Measurements from ENCODE around the gene ESPL1.

GRCh38 chr12:52650243-52650970 lies 1.6 kb downstream of the KRT2 start:
- PRO-cap, 3 experiments, result peak in 1 of 3 experiments; most common plus-strand start chr12:52650655 (in 1)
- RAMPAGE, long total RNA, 2 experiments, result no peak in any of the 2 experiments
- RRBS, result no CpG with 5 or more reads among the region's 13 CpGs

DNA sequence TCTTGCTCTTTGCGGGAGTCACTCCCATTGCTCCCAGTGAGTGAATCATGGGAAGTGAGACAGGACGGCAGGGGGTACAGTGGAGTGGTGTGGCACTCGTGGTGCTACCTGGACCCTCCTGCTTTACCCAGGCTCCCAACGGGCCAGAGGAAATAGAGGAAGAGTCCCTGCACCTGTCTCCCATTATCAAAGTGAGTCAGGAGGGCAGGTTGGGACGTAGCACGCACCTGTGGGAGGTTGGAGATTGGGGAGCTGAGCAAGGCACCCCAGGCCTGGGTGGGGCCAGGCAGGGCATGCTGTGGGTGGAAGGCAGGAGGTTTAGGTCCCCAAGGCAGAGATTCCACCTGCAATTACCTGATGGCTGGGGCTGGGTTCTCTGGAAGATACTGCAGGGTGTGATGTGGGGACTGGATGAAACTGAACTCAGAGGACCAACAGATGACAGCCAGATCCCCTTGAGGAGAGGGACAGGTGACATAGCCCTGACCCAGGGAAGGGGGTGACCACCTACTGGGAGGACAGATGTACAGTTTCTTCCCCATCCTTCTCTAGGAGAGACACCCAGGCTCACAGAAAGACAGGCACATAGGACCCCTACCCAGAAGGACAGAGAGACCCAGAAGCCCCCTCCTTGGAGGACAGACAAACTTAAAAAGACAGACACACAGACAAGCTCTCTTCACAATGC lies 1.6 kb upstream of the KRT8 start:
- PRO-cap, 3 experiments, result no peak in any of the 3 experiments
- RAMPAGE, long total RNA, 2 experiments, result no peak in any of the 2 experiments
- RRBS, result no CpG with 5 or more reads among the region's 6 CpGs

DNA sequence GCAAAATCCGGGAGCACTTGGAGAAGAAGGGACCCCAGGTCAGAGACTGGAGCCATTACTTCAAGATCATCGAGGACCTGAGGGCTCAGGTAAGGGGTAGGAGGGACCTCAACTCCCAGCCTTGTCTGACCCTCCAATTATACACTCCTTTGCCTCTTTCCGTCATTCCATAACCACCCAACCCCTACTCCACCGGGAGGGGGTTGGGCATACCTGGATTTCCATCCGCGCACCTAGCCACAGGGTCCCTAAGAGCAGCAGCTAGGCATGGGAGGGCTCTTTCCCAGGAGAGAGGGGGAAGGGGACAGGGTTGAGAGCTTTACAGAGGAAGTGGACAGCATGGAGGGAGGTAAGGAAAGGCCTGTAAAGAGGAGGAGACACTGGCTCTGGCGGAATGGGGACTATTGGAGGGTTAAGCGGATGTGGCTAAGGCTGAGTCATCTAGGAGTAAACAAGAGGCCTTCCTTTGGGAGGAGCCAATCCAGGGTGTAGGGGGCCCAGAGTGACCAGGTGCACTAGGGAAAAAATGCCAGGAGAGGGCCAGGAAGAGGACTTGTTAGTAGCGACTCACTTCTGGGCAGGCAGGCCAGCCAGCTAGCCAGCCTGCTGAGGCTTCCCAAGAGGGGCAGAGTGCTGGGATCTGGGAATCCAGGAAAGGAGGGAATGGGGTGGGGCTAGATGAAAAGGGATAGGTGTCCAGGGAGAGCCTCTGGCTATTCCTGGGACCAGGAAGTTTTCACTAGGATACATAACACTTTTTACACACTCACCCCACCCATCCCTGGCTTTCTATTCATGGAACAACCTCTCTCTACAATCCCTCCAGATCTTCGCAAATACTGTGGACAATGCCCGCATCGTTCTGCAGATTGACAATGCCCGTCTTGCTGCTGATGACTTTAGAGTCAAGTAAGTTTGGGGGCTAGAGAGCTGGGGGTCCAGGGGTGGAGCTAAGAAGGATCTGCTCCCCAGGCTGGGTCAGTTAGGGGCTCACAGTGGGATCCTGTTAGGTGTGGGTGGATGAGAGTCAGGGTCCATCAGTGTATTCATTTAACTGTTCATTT lies 916 bp downstream of the KRT18 start:
- PRO-cap, 3 experiments, result peak in 3 of 3 experiments; most common plus-strand start position 532 of the sequence (in 2); most common minus-strand start position 396 of the sequence (in 2)
- RAMPAGE, long total RNA, 2 experiments, result start-site peak on the minus strand in 2 of 2 experiments, centred at positions 322 to 361 of the sequence, 6 reads per replicate
- RRBS, result no CpG with 5 or more reads among the region's 13 CpGs

DNA sequence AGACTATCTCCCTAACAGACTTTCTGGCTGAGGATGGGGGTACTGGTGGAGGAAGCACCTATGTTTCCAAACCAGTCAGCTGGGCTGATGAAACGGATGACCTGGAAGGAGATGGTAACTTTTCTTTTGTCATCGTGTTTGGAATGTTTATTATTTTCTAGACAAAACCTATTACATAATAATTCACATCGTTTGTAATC lies 10.1 kb downstream of the EIF4B start:
- PRO-cap, 3 experiments, result no peak in any of the 3 experiments
- RAMPAGE, long total RNA, 2 experiments, result no peak in any of the 2 experiments
- RRBS, result no CpG with 5 or more reads among the region's 3 CpGs

DNA sequence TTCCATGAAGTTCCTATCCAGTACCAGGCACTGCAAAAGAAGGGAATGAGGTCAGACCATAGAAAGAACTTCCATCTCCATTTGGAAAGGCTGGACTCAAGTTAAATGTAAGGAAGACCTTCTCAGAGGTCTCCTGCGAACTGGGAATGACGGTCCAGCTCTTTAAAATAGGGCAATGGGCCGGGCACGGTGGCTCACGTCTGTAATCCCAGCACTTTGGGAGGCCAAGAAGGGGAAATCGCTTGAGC lies 3.9 kb upstream of the TNS2 start:
- PRO-cap, 3 experiments, result no peak in any of the 3 experiments
- RAMPAGE, long total RNA, 2 experiments, result no peak in any of the 2 experiments
- RRBS, result no CpG with 5 or more reads among the region's 6 CpGs

DNA sequence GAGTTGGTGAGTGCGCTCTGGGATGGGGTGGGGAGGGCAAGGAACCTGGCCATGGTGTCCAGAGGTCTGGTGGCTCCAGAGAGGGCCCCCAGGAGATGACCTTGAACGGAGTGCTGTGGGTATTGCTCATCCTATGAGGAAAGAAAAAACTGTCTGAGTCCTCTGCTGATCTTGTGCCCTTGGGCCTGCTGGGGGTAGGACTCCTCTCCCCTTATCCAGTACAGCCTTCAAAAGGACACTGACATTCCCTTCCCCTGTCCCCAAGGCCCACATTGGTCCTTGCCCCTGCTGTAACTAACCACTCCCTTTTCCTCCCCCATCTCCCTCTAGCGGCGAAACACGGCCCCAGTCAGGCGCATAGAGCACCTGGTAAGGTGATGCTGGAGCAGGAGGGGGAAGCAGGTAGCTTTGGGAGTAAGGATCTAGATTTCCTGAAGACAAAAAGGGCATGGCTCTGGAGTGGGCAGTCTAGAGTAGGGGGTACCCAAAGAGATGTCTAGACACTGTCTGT lies 3.6 kb downstream of the TNS2 start:
- PRO-cap, 3 experiments, result peak in 1 of 3 experiments; most common plus-strand start position 365 of the sequence (in 1); most common minus-strand start position 296 of the sequence (in 1)
- RAMPAGE, long total RNA, 2 experiments, result no peak in any of the 2 experiments
- RRBS, result no CpG with 5 or more reads among the region's 6 CpGs

GRCh38 chr12:53068644-53069154 lies 10.5 kb downstream of the SPRYD3 start:
- PRO-cap, 3 experiments, result no peak in any of the 3 experiments
- RAMPAGE, long total RNA, 2 experiments, result no peak in any of the 2 experiments
- RRBS, result no CpG with 5 or more reads among the region's 7 CpGs

GRCh38 chr12:53093900-53094441 lies 3.5 kb upstream of the IGFBP6 start:
- PRO-cap, 3 experiments, result peak in 1 of 3 experiments; most common plus-strand start chr12:53093996 (in 1)
- RAMPAGE, long total RNA, 2 experiments, result no peak in any of the 2 experiments
- RRBS, result no CpG with 5 or more reads among the region's 6 CpGs

DNA sequence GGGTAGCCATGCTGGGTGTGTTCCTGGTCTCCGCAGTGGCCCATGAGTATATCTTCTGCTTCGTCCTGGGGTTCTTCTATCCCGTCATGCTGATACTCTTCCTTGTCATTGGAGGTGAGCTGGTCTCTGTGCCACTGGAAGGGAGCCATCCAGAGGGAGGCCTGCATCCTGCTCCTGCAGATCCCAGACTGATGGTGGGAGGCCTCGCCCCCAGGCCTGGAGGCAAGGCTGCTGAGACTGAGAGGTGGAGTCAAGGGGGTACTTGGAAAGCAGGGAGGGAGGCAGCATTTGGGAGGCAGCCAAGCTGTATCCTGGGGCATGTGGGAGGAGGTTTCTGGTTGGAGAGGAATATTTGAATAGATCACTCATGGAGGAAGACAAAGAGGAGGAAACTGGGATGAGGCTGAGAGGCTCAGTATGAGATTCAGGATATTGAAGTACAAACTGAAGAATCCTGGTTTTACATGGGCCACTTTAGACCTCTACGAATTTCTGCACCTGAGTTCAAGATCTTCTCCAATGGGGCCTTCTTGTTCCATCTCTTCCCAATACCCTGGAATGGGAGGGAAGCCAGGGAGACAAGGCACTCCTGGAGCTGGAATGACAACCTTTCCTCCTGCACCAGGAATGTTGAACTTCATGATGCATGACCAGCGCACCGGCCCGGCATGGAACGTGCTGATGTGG lies 20.0 kb downstream of the SOAT2 start:
- PRO-cap, 3 experiments, result no peak in any of the 3 experiments
- RAMPAGE, long total RNA, 2 experiments, result no peak in any of the 2 experiments
- RRBS, result no CpG with 5 or more reads among the region's 9 CpGs

DNA sequence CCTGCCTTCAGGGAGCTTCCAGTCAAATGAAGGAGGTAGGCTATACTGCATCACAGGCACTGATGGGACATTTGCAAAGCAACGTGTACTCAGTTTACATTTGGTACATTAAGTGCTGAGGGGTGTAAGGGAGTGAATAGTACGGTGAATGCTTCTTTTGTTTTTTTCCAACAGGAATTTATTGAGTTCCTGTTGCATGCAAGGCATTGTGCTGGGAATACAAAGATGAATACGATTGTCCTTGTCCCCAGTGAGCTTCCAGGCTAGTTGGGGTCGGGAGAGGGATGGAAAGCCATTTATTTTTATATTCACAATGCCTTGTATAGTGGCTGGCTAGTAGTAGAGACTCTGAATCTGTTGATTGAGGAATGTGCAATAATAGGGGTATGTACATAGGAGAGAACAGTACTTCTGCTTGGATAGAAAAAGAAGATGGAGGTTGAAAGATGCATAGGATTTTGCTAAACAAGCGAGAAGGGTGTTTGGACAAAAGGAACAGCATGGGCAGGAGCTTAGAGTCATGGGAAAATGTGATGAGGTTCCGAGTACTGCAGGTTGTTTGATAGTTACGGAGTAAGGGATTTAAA lies 1.5 kb upstream of the CSAD start:
- PRO-cap, 3 experiments, result no peak in any of the 3 experiments
- RAMPAGE, long total RNA, 2 experiments, result no peak in any of the 2 experiments
- RRBS, result no CpG with 5 or more reads among the region's 7 CpGs

DNA sequence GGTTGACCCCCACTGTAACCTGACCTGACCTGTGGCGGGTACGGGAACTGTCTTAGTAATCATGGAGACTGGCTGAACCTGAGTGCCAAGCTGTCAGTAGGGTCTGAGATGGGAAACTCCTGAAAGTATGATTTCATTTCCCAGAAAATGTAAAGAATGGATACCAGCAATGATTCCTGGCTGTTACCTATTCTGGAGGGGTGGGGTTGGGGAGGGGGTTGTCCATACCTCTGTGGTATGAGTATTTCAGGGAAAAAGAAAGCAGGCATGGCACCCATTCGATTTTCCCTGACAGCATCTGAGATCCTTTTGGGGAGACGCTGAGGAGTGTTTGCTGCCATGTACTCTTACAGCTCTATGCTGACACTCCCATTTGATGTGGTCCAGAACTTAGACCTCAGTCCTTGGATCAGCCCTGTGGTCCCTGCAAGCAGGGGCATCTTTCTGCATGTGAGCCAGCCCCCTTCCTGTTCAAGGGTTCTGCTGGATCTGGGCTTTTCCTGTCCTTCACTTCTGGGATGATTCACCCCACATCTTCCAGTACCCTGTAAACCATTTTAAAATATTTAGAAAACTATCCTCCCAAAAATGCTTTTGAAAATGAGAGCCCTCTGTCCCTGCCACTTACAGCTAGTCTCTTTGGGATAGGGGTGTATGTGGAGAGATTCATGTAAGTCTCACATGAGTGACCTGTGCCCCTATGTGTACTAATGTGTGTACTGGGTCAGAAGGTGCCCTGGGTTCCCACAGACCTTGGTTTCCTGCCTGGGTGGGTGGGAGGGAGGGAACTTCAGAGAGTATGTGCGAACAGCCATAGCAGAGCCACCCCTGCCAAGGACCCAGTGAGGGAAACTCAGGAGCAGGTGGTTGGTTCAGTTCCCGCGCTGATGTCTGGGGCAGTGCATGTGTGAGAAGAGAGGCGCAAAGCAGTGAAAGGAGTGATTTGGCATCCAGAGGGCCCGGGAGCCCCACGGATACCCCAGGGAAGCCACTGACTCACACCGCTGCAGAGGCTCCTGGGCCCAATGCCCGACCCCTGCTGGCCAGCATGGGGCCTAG lies 8.9 kb upstream of the CSAD start:
- PRO-cap, 3 experiments, result no peak in any of the 3 experiments
- RAMPAGE, long total RNA, 2 experiments, result no peak in any of the 2 experiments
- RRBS, result no CpG with 5 or more reads among the region's 12 CpGs

DNA sequence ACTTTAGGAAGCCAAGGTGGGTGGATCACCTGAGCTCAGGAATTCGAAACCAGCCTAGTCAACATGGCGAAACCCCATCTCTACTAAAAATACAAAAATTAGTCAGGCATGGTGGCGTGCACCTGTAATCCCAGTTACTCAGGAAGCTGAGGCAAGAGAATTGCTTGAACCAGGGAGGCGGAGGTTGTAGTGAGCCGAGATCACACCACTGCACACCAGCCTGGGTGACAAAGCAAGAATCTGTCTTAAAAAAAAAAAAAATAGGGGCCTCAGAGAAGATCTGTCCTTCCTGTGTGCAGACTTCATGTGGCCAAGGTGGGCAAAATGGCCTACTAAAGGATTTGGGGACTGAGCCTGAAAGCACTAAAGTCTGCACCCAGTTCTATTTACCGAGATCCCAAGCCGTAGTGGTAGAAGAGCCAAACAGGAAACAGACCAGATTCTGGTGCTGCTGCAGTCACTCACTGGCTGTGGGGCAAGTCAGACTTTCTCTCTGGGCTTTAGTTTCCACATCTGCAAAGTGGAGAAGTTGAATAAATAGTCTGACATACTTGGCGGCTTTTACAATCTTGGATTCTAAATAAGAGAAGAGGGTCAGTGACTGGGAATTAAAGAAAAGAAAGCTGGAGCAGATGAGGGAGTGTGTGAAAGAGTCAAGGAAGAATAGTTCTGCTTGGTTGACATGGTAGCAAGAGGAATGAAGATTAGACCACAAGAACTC lies 6.2 kb downstream of the ITGB7 start:
- PRO-cap, 3 experiments, result no peak in any of the 3 experiments
- RAMPAGE, long total RNA, 2 experiments, result no peak in any of the 2 experiments
- RRBS, result no CpG with 5 or more reads among the region's 8 CpGs

GRCh38 chr12:53208984-53209496 lies 2.0 kb upstream of the ITGB7 start:
- PRO-cap, 3 experiments, result no peak in any of the 3 experiments
- RAMPAGE, long total RNA, 2 experiments, result no peak in any of the 2 experiments
- RRBS, result no CpG with 5 or more reads among the region's 7 CpGs

- PRO-cap, 3 experiments, result no peak in any of the 3 experiments
- RAMPAGE, long total RNA, 2 experiments, result no peak in any of the 2 experiments
- RRBS, result no CpG with 5 or more reads among the region's 5 CpGs
These were observed 8.1 kb downstream of the RARG start for GRCh38 chr12:53223983-53224311.

DNA sequence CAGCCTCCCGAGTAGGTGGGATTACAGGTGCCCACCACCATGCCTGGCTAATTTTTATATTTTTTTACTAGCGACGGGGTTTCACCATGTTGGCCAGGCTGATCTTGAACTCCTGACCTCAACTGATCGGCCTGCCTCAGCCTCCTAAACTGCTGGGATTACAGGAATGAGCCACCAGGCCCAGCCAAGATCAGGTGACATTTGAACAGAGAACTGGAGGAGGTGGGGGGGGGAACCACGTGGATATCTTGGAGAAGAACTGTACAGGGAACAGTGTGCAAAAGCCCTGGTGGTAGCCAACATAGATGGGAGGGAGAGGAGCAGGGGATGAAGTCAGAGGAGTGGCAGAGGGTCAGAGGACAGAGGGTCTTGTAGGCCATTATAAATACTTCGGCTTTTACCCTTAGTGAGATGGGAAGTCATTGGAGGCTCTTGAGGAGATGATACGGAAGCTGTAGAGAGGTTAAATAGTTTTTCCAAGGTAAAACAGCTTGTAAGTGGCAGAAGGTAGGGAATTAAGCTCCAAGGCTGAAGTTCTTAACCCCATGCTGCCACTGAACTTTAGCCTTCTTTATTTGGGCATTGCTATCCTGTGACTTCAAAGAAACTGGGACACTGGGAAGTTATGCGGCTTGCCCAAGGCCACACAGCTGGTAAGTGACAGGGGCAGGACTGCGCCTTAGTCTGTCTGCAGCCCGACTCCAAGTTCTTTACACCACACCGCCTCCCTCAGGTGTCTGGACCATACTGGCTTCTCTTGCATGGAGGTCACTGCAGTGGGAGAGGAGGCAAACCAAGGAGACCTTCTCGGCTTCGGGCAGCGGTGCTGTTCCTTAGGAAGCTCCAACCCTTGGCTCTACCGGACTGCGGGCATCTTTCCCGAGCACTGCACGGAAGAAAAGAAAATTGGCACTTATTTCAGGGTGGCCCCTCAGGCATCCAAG lies 651 bp upstream of the MFSD5 start:
- PRO-cap, 3 experiments, result peak in 3 of 3 experiments; most common plus-strand start position 302 of the sequence (in 2)
- RAMPAGE, long total RNA, 2 experiments, result no peak in any of the 2 experiments
- RRBS, result no CpG with 5 or more reads among the region's 18 CpGs

DNA sequence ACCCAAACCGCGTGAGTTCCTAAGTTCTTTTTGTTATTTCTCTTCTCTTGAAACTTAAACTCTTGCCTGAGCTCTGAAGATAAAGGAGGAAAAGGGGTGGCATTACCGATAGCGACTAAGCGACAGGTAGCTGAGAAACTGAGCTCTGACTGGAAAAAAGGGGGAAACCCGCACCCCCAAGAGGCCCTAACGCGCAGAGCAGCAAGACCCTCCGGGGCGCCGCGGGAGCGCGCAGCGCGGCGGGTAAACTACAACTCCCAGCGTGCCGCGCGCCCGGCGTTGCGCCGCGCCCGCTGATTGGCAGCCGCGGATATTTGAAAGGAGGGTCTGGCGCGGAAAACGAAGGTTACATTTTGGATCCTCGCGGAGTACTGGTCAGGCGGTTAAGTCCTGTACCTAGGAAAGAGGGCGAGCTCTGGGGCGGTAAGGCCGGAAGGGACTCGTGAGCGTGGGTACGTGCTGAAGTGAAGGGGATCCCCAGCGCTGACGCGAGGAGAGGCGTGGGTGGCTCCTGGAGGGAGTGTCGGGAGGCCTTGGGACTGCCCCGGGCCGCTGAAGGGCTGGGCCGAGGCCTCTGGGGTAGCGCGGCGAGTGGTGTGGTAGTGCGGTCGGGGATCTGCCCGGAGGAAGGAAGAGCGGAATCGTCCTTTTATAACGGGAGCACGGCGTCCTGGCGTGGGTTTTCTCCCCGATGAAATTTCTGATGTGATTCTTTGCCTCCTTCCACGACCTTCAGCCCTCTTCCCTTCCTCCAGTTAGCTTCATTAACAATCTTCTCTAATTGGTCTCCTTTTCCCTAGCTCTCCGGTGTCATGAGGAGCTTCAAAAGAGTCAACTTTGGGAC lies at the start of gene ESPL1:
ESPL1 (plus strand) TSS at position 345 of the 844 bp plus-strand sequence.
- PRO-cap, 3 experiments, result peak in 3 of 3 experiments; most common plus-strand start position 317 of the sequence (in 1); most common minus-strand start position 221 of the sequence (in 1)
- RAMPAGE, long total RNA, 2 experiments, result start-site peak on the plus strand in 1 of 2 experiments, centred at position 361 of the sequence, 40 reads per replicate
- RRBS, result under 1% methylated on average over 26 of the region's 64 CpGs

- PRO-cap, 3 experiments, result no peak in any of the 3 experiments
- RAMPAGE, long total RNA, 2 experiments, result no peak in any of the 2 experiments
- RRBS, result 100% methylated on average over 1 of the region's 12 CpGs
These were observed 7.5 kb upstream of the PFDN5 start for GRCh38 chr12:53287654-53288330.

DNA sequence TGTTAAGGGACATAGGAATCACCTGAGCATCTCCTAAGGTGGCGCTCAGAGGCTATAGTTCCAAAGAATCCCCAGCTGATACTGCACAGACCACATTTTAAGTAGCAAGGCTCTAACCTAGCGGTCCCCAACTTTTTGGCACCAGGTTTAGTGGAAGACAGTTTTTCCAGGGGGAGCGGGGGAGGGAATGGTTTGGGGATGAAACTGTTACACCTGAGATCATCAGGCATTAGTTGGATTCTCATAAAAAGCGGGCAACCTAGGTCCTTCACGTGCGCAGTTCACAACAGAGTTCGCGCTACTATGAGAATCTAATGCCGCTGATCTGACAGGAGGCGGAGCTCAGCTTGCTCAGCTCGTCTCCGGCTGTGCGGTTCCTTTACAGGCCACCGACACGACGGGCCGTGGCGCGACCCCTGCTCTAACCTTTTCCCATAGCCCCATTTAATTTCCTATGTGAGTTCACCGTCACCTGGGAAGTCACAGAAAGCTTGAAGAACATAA lies 2.6 kb upstream of the AAAS start:
- PRO-cap, 3 experiments, result no peak in any of the 3 experiments
- RAMPAGE, long total RNA, 2 experiments, result no peak in any of the 2 experiments
- RRBS, result no CpG with 5 or more reads among the region's 20 CpGs

DNA sequence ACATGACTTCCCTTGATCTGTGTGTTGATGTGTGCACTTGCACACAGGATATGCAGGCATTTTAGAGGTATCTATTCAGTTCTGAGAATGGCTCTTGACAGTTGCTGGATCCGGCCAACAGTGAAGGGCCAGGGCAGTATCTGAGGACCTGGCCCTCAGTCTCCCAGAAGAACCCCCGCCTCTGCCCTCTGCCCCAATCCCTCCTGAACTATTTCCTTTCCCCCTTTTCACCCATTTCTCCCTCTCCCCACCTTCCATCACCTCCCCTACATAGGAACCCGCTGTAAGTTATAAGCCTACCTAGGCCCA lies 8.0 kb upstream of the SP7 start:
- PRO-cap, 3 experiments, result no peak in any of the 3 experiments
- RAMPAGE, long total RNA, 2 experiments, result no peak in any of the 2 experiments
- RRBS, result no CpG with 5 or more reads among the region's 3 CpGs

- PRO-cap, 3 experiments, result peak in 3 of 3 experiments; most common plus-strand start chr12:53380643 (in 1); most common minus-strand start chr12:53380593 (in 3)
- RAMPAGE, long total RNA, 2 experiments, result start-site peak on the plus strand in 2 of 2 experiments, at chr12:53380616-53380837 at its widest, 23 to 89 reads per replicate
- RRBS, result 1% methylated on average over 19 of the region's 34 CpGs
These were observed 555 bp downstream of the SP1 start for GRCh38 chr12:53380519-53380943.